Right common carotid artery plus branches (tissue), 1 donor: ENCODE results near the gene FANCL.

GRCh38 chr2:55018586-55019227, 31.5 kb downstream of the RTN4 start:
- PRO-cap = no peak

DNA sequence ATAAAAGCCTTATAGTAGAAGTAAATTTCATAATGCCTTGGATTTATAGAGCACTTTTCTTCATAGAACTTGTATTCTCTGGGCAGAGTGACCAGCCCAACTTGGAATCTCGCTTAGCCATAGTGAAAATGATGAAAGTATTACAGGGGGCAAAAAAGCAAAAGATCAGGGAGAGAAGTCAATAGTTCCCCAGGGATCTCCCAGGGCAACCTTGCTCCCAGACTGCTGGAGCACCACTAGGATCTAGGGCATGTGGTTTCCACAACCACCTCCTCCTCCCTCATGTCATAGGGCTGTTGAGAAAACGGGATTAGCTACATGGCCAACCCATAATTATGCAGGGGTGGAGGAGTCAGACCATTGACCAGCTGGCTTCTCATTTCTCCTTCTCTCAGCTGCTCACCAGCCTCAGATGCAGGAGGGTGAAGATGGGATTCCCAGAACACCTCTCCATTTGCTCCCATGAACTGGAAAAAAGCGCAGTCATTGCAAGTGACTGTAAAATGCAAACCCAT, 69.3 kb upstream of the RTN4 start:
- PRO-cap = no peak

- PRO-cap = no peak
Observed at GRCh38 chr2:55163203-55163612, 68.9 kb downstream of the CLHC1 start.

DNA sequence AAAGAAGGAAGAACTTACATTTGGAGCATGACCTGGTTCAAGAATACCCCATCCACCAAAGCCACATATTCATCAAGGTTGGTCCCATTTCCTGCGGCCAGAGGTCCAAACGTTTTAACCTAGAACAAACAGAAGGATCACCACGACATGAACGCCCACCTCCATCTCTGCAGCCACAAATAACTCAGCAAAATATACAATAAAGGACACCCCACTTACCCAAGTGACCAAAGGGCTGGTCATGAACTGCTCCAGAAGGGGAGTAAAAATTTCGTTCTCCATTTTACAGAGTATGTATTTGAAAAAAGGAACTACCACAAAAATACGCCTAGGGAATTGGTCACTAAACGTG, 882 bp downstream of the CCDC88A start:
- PRO-cap = no peak

- PRO-cap = no peak
Observed at GRCh38 chr2:55425256-55426022, 5.8 kb upstream of the CCDC88A start.

GRCh38 chr2:55490516-55491124, 28.9 kb upstream of the CFAP36 start:
- PRO-cap = no peak

DNA sequence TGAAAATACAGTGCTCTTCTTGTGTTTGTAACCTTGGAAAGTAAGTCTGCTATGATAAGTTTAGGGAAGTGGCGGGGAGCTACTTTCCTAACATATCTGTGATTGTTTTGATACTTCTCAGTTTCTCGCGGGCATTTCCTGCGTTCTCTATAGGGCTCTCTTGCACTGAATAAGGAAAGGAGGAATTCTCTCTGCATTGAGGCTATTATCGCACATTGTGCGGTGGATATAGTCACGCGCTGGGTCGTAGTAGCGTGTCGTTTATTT, 854 bp upstream of the PPP4R3B start:
- PRO-cap = unidirectional peak, minus-strand start at position 171 of the sequence

GRCh38 chr2:55779362-55780108, 85.9 kb upstream of the PNPT1 start:
- PRO-cap = no peak

- PRO-cap = no peak
Observed at GRCh38 chr2:55917674-55918363, 5.8 kb downstream of the EFEMP1 start.

DNA sequence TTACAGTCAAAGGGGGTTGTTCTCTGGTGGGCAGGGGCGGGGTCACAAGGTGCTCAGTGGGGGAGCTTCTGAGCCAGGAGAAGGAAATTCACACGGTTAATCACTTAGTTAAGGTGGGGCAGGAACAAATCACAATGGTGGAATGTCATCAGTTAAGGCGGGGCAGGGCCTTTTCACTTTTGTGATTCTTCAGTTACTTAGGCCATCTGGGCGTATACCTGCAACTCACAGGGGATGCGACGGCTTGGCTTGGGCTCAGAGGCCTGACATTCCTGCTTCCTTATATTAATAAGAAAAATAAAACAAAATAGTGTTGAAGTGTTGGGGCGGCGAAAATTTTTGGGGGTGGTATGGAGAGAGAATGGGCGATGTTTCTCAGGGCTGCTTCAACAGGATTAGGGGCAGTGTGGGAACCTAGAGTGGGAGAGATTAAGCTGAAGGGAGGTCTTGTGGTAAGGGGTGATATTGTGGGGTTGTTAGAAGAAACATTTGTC, 67.0 kb downstream of the VRK2 start:
- PRO-cap = no peak

- PRO-cap = no peak
Observed at GRCh38 chr2:58118649-58118925, 72.0 kb downstream of the VRK2 start.

GRCh38 chr2:58240552-58241601, at the start of gene FANCL:
TSS of gene FANCL (minus strand) at chr2:58241325.
- PRO-cap = bidirectional peak, plus-strand start at chr2:58241435, minus-strand start at chr2:58241318

- PRO-cap = unidirectional peak, minus-strand start at chr2:58365302
Observed at GRCh38 chr2:58365171-58365520, 124.0 kb upstream of the FANCL start.

- PRO-cap = no peak
Observed at GRCh38 chr2:58428095-58428982, 187.2 kb upstream of the FANCL start.

GRCh38 chr2:59887910-59888329, 665.5 kb downstream of the BCL11A start:
- PRO-cap = no peak

- PRO-cap = no peak
Observed at GRCh38 chr2:60446446-60447374, 106.7 kb downstream of the BCL11A start.

- PRO-cap = no peak
Observed at GRCh38 chr2:60461049-60461914, 92.2 kb downstream of the BCL11A start.

GRCh38 chr2:60508253-60508883, 45.1 kb downstream of the BCL11A start:
- PRO-cap = no peak

DNA sequence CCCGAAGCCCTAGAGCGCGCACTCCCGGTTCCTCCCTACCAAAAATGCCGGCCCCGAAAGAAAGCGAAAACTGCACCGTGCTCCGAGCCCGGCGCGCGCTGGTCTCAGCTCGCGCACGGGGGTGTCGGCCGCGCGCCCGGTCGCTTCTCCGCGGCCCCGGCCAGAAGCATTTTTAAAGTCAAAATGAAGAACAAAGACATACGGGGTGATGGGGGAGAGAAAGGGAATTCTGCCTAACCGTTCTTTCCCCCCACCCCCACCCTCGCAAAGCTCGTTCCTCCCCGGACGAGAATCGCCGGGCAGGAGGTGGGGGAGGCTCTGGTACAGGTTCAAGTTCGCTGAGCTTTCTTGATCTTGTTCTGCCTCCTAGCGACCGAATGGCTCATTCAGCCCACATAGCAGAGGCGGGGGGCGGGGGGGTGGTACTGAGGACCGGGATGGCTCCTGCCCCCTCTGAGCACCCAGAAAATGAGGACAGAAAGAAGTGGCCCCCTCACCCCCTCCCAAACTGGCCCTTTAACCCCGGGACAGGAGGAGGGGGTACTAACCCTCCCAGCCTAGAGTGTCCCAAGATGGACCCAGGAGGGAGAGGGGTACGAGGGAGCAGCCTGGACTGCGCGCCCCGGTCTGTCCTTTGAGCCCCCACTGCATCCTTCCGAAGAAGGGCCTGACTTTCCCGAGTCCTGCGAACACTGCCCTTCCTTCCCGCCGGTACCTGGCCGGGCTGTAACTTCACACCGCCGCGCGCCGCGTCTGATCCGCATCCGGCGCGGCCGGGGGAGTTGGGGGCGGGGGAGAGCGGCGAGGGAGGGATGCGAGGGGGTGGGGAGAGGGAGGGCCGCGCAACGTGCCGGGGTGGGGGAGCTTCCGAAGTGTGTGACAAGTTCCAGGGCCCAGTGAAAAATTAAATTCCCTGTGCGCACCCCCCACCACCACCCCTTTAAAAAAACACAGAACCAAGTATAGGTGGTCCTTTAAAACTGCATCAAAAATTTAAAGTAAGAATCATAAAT, 3.0 kb downstream of the BCL11A start:
- PRO-cap = unidirectional peak, minus-strand start at position 264 of the sequence; bidirectional peak, plus-strand start at position 845 of the sequence, minus-strand start at position 755 of the sequence

DNA sequence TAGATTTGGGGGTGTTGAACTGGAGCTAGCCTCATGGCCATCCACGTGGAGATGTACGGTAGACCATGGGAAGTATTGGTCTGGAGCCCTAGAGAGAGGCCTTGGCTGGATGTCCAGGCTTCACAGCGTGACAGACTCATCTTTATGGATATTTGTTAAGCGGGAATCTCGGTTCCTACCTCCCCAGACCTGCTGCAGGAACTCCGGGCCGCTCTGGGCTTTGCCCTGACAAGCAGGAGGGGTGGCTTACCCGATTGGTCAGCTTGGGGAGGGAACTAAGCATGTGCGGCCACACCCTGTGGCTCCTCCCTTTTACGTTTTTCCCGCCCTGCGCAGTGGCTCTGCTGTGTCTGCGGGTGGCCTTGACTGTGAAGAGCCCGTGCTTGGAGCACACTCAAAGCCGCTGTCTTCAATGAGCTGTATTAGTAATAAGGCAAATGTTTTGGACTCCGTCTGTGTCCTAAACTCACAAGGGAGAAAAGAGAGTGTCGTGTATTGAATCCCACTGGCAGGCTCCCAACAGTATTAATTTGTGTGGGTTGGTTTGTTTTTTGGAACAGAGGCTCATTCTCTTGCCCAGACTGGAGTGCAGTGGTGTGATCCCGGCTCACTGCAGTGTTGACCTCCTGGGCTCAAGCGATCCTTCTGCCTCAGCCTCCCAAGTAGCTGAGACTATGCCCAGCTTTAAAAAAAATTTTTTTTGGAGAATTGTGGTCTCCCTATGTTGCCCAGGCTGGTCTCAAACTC, 52.4 kb downstream of the PAPOLG start:
- PRO-cap = no peak